Bronchus (tissue), 1 donor: ENCODE measurements around a stretch of chr5.

- PRO-cap = no peak
Measured at GRCh38 chr5:132839642-132840568, 9.5 kb upstream of the SHROOM1 start.

DNA sequence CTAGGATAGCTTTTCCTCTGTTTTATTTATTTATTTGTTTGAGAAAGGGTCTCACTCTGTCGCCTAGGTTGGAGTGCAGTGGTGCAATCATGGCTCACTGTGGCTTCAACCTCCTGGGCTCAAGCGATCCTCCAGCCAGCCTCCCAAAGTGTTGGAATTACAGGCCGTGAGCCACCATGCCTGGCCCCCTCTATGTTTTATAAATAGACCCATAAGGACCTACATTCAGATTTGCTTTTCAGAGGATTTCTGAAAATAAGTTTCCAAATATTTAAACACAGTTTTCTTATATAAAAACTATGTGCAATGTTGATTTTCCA lies 16.7 kb downstream of the LEAP2 start:
- PRO-cap = no peak

DNA sequence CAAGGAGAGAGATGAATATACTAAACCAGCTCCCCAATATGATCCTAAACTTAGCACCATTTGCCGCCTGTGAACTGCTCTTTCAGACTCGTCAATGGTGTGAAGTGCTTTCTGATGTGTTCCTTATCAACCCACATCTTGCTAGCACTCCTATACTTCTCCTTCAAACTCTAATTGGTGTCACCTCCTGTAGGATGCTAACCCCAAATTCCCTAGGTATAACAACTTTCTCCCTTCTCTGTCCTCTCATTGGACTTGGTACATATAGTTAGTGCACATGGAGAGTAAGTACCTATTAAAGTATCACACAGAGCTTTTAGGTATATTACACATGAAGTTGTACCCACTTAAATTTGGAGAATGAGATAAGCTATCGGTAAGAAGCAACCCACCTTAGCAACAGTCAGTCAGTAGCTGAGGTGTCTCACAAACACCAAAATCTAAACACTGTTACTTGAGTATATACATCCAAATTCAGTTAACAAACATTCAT lies 36.8 kb downstream of the LEAP2 start:
- PRO-cap = no peak

- PRO-cap = no peak
Measured at GRCh38 chr5:132942239-132942720, 21.2 kb downstream of the AFF4 start.

GRCh38 chr5:132947784-132948852 lies 15.3 kb downstream of the AFF4 start:
- PRO-cap = no peak

DNA sequence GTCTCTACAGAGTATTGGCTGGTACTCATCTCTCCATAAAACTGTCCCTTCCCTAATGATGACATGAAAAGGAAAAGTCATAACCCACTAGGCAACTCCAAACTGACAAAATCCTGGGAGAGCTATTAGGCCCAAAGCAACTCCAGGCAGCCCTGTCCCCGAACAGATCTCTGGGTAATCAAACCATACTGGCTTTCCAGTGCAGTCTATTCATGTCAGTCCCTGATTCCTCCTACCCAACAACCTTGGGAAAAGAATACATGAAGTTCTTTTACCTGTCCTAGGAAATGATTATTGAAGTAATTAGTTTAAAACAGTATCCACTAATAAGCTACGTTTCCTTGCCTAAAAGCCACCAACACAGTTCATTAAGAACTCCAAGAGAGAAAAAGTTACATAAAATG lies 4.7 kb downstream of the AFF4 start:
- PRO-cap = no peak

DNA sequence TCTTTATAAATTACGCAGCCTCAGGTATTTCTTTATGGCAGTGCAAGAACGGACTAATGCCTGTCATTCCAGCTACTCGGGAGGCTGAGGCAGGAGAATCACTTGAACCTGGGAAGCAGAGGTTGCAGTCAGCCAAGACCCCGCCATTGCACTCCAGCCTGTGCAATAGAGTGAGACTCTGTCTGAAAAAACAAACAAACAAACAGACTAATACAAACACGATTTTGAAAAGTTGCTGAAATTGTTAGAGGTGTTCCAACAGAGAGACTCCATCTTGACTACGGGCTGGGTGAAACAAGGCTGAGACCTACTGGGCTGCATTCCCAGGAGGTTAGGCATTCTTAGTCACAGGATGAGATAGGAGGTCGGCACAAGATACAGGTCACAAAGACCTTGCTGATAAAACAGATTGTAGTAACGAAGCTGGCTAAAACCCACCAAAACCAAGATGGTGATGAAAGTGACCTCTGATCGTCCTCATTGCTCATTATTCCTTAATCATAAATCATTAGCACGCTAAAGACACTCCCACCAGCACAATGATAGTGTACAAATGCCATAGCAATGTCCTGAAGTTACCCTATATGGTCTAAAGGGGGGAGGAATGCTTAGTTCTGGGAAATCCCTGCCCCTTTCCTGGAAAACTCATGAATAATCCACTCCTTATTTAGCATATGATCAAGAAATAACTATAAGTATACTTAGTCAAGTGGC lies 8.5 kb upstream of the AFF4 start:
- PRO-cap = no peak

DNA sequence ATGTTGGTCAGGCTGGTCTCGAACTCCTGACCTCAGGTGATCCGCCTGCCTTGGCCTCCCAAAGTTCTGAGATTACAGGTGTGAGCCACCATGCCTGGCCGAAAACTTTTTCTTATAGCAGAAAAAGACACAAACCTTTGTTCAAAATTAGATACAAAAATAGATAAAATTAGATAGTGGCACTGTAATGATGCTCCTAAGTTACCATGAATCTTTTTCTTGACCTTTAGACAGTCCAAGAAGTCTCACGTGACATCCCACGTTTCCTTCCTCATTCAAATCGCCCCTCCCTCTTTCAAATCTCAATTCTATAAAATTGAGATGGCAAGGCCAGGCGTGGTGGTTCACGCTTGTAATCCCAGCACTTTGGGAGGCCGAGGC lies 7.6 kb upstream of the ZCCHC10 start:
- PRO-cap = no peak

DNA sequence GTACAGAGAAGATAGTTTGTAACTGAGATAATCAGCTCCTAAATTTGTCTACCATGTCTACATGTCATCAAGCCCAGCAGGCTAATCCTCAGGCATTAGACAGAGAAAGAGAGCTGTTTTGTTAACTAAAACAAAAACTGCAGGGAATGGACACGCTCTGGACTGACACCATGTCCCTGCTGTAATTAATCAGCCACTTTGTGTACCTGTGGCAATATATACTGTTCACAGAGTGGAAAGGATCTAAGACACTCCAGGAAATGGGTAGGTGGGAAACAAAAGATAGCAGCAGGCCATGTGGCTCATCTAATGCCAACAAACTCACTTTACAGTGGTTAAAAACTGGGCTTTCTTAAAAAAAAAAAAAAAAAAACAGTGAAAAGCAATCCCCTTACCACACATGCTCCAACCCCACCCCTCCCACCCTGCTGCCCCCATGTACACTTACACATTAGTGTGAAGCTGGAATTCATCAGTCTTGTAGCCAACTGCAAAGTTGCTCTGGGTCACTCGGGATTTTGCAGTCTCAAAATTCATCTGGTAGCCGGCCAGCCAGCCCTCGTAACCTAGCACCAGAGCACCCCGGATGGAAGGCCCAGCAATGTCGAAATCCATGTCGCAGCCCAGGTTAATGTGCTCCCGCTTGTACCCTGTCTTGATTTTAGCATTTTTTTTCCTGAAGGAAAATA lies 12.0 kb upstream of the C5orf15 start:
- PRO-cap = no peak

DNA sequence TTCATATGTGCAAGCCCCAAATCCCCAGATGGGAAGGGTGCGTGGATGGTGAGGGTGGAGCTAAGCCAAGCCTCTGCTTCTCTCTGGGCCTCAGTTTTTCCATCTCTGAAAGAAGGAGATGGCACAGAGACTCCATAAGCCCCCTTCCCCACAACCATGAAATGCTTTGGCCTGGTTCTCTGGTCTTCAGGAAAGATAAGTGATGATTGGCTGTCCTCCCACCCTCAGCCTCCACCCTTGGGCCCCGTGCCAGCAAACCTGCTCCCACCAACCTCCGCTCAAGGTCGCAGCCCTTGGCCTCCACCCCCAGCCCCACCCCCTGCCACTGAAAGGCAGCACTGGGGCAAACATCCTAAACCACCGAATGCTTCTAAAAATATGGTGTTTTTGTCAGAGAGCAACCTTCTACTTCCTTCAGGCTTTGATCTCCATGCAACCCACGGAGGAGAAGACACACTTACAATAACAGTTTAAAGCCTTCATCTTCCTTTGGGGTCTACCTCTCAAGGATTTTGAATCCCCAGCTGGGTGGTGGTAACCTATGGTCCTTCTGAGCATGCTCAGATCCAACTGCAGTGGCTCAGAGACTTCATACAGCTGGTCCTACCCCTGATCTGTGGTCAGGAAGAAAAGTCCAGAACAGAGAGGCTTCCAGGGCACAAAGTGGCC lies 24.0 kb upstream of the TCF7 start:
- PRO-cap = no peak

DNA sequence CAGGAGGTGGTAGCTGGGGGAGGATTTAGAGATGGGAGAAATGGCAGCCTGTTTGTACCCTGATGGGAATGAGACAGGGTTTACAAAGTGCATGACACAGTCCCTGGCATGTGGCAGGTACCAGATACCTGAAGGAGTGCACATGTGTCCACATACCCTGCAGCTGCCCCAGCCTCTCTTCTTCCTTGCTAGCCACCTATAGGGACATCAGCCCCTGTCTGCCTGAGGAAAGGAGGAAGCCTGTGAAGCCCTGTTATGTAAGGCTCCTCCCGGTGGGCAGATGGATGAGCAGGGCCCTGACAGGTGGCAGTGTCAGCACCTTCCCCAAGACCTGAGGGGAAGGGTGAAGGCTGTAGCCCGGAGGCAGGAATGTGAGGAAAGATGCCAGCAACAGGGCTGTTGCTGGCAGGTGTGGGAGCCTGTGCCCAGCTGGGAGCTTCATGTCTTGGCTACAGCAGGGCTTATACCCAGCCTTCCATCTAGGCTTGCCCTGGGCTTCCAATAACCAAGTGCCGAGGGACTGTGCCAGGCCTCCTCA lies 21.7 kb downstream of the TCF7 start:
- PRO-cap = no peak

DNA sequence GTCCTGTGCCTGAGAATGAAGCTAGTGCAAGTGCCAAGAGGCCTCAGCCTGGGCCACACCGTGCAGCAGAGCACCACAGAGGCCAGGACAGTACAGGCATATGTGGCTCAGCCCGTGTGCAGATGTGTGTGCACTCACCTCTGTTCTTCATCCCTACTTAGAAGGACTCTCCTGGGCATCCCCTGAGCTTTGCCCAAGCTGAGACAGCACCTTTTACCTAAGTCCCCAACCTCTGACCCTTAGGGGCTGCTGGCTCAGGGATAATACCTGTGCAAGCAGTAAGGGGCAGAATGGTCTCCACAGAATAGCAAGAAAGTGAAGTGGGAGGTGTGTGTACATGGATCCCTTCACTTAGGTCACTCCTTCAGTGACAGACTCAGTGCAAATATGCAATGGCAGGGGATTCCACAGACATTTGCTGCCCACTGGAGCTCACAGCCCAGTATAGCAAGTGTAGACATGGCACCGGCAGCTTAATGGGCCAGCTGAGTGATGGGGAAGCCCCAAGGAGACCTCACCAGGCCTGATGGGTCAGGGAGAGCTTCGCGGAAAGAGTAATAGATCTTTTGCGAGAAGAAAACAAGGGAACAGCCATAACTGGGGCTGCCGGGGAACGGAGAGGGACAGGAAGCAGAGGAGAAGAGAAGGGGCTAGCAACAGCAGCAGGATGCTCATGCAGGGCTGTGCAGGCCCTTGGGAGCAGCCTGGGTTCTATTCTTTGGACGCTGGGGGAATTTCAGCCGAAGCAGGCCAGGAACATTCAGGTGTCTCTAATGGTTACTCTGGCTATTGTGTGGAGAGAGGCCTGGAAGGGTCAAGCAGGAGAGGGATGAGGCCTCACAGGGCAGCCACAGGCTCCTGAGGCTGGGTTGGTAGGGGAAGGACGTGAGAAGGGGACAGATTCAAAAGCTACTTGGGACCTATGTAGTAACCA lies 26.8 kb downstream of the TCF7 start:
- PRO-cap = no peak

DNA sequence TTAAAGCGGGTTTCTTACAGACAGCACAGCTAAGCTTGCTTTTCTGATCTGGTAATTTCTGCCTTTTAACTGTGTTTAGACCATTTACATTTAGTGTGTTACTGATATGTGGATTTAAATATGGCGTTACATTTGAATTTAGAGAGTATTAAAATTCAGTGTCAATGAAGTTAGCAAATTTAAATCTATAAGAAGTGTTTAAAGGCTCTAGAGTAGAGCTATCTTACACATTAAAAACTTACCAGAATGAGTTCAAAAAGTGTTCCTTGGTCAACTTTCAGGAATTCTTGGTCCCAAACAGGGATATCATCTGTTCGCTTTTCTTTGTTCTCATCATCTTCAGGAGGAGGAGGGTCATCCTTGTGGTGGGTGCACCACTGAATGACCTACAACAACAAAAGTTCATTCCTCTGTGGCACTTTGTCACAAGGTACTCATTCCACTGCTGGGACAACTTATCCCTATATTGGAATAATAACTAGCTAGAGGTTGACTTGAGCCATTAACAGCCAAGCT lies 15.9 kb downstream of the SKP1 start:
- PRO-cap = no peak

DNA sequence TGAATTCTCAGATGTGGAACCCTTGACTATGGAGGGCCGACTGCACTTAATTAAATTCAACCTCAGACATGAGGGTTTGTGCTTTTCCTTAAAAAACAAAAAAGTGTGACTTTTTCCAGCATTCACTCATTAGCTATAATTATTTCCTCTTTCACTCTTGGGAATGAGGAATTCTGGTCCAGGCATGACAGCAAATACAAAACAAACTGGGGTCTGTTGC lies 16.8 kb upstream of the SKP1 start:
- PRO-cap = no peak

DNA sequence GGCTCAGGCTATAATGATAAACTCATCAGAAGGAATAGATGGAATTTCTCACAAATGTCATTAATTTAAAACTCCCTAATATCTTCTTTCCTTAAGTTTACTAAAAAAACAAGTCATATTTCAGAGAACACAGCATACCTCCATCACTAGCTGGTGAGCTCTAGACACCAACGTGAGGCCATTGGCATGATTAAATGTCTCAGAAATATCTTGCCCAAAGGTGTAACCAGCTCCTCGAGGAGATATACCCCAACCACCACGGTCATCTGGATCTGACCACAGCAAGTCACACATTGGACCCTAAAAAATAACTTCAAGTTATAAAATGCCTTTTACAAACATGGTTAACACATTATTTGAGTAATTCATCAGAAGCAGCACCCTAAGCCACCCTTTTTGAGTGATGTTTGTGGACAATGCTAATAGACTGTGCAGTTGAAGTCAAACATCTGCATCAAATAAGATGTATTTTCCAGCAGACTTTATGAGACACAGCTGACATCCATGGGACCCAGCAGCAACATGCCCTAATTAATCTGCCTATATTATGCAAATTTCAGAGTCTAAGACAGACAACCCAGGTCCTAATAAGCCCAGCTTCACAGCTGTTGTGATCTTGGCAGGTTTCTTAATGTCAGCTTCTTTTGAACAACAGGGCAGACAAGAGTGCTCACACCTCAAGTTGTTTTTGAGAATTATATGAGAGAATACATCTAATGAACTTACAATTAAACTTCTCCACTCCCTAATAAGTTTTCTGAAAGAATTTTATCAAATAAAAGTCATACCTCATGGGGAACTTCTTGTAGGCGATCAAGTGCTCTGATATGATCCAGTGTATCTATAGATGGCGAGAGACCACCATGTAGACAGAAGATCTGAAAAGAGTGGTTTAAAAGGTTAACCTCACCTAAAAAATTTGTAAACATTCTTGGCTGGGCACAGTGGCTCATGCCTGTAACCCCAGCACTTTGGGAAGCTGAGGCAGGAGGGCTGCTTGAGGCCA lies 23.8 kb upstream of the SKP1 start:
- PRO-cap = no peak

DNA sequence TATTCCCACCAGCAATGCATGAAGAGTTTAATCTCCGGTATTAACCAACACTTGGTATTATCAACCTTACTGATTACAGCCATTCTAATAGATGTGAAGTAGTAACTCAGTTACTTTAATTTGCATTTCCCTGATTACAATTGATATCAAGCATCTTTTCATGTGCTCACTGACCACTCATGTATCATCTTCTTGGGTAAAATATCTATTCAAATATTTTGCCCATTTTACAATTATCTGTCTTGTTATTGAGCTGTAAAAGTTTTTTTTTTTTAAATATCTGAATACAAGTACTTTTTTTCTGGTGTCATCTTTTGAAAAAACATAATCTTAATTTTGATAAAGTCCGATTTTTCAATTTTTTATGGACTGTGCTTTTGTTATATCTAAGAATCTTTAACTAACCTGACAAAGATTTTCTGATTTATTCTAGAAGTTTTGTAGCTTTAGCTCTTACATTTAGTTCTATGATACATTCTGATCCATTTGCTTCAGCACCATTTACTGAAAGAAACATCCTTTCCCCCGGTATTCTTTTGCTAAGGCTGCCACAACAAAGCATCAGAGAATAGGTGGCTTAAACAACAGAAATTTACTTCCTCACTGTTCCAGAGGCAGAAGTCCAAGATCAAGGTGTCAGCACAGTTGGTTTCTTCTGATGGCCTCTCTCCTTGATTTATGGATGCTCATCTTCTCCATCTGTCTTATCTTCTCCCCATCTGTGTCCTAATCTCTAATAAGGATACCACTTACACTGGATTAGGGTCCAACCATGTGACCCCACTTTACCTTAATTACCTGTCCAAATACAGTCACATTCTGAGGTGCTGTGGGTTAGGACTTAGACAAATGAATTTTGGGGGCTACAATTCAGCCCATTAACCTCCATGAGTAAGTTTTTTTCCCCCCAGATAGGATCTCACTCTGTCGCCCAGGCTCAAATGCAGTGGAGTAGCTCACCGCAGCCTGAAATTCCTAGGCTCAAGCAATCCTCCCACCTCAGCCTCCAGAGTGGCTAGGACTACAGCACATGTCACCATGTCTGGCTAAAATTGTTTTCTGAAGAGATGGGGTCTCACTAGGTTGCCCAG lies 22.7 kb downstream of the PPP2CA start:
- PRO-cap = no peak

DNA sequence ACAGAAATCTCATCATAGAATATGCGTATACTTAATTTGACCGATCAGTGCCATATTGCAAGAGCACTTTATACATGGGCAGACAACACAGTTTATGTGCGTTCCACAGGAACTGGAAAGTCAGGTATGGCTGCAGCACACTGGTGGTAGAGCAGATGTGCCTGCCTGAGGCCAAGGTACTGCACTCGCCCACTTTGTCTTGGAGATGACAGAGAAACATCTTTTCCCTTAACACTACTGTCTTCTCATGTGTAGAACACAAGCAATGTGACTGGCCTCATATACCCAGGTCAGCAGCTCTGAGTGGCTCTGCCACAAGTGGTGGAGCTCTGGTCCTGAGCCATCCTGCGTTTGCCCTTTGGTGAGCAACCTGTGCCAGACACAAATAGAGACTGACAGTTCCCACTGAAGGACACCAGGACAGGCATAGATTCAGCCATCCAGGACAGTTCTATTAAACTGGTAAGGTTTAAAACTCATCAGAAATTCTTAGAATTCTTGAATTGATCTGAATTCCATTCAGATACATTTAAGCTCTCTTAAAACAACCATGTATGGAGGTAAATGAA lies 21.0 kb upstream of the PPP2CA start:
- PRO-cap = no peak

GRCh38 chr5:134279393-134280167 lies 53.7 kb upstream of the PPP2CA start:
- PRO-cap = no peak

- PRO-cap = no peak
Measured at GRCh38 chr5:134374186-134375082, 3.1 kb downstream of the UBE2B start.

- PRO-cap = no peak
Measured at GRCh38 chr5:134437334-134437485, 25.5 kb upstream of the CDKN2AIPNL start.